M059J (cell line): Measurements from ENCODE around the genes OR10G6, OR8G1 and OR8B3.

DNA sequence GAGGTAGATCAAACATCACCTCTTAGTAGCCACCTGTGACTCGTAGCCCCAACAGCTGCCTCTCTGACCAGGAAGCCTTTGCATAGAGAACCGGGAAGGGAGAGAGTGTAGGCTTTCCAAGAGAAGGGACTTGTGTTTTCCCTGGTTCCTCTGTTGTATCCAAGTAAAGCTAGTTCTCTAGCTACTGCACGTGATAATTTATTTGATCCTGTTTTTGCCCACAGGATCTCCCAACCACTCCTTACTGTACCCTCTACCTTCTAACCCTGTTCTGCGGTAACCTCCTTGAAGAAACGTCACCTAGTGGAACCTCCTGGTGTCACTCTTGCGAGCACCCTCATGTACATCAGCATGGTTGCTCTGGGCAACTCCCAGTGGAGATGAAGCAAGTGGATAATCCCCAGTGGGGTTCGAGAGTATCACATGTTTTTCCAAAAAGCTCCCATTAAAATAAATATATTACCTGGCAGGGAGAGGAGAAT, 108.8 kb upstream of the CLMP start:
- RAMPAGE, long total RNA: no peak

DNA sequence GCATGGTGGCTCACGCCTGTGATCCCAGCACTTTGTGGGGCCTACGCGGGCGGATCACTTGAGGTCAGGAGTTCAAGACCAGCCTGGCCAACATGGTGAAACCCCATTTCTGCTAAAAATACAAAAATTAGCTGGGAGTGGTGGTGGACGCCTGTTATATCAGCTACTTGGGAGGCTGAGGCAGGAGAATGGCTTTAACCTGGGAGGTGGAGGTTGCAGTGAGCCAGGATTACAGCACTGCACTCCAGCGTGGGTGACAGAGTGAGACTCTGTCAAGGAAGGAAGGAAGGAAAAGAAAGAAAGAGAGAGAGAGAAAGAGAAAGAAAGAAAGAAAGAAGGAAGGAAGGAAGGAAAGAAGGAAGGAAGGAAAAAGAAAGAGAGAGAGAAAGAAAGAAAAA, 35.9 kb downstream of the GRAMD1B start:
- RAMPAGE, long total RNA: no peak

GRCh38 chr11:123472271-123473004, 42.4 kb downstream of the GRAMD1B start:
- RAMPAGE, long total RNA: no peak

- RAMPAGE, long total RNA: no peak
Observed at GRCh38 chr11:123544456-123545190, 109.8 kb downstream of the SCN3B start.

- RAMPAGE, long total RNA: no peak
Observed at GRCh38 chr11:123576865-123577902, 77.2 kb downstream of the SCN3B start.

- RAMPAGE, long total RNA: no peak
Observed at GRCh38 chr11:123590190-123591302, 63.9 kb downstream of the SCN3B start.

DNA sequence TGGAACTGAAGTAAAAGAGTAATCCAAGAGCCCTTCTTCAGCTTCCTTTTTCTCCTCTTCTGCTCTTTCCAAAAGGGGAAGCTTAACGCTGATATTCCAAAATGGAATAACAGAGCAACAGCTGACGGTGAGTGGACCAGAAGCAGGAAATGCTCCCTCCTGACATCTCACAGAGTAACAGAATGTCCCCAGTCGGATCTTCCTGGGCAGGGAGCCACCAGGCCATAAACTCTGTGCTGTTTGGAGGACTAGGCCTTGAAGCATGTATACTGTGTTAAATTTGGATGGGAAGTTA, 920 bp upstream of the SCN3B start:
- RAMPAGE, long total RNA: no peak

DNA sequence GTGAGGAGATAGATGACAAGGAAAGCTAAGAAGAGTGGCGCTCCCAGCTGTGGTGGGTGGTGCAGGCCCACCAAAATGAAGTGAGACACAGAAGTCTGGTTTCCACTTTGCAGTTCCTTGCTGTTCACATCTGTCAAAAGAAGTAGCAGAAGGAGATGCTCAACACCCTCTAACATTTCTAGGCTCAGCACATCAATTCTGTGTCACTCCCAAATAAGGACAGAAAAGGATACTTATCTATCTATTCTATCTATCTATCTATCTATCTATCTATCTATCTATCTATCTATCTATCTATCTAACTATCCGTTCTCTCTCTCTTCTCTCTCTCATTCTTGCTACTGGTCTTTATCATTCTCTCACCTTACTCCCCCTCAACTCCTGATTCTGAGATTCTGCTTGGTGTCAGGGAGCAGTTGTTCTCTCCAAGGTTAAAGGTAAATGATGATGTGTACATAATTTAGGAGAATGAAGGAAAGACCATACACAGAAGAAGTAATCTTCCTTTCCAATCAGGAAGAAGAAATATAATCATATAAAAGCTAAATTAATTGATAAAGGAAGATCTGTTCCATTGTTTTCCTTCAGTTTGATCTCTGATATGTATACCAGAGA, at the start of gene OR10G6:
Gene OR10G6 (minus strand): TSS at position 176 of the 615 bp plus-strand sequence.
- RAMPAGE, long total RNA: no peak

GRCh38 chr11:124075615-124076836, 34.9 kb upstream of the OR10G7 start:
- RAMPAGE, long total RNA: no peak

- RAMPAGE, long total RNA: no peak
Observed at GRCh38 chr11:124240772-124240978, 220 bp upstream of the OR8G1 start.

- RAMPAGE, long total RNA: no peak
Observed at GRCh38 chr11:124240979-124241387, at the start of gene OR8G1. TSS of gene OR8G1 (plus strand) at chr11:124241095.

DNA sequence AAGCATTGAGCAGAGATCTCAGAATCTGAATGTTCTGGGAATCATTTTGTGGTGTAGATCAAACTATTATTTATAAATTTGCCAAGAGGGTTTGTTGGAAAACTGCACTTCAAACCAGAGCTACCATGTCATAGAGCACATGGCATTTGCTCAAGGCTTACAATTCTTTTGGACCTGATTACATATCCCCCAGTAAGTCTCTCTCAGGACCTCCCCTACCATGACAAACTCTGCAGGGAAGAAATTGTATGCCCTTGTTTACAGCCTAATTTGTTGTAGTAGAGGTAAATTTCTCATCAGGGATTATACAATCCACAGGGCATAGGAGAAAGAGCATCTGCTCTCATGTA, at the start of gene OR8B3:
Gene OR8B3 (minus strand): TSS at position 198 of the 350 bp plus-strand sequence.
- RAMPAGE, long total RNA: no peak

DNA sequence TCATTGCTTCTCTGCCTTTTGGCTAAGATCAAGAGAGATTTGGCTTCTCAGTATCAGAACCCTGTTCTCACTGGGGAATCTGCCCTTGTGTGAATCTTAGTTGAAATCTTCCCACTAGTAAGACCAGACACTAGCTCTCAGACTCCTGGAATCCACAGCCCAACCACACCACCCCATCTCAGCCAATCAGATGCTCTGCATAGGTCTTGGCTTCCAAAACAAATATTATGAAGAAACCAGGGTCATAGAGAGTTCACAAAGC, 5.5 kb downstream of the OR8B12 start:
- RAMPAGE, long total RNA: no peak

- RAMPAGE, long total RNA: no peak
Observed at GRCh38 chr11:124625575-124625960, 2.9 kb downstream of the TBRG1 start.

DNA sequence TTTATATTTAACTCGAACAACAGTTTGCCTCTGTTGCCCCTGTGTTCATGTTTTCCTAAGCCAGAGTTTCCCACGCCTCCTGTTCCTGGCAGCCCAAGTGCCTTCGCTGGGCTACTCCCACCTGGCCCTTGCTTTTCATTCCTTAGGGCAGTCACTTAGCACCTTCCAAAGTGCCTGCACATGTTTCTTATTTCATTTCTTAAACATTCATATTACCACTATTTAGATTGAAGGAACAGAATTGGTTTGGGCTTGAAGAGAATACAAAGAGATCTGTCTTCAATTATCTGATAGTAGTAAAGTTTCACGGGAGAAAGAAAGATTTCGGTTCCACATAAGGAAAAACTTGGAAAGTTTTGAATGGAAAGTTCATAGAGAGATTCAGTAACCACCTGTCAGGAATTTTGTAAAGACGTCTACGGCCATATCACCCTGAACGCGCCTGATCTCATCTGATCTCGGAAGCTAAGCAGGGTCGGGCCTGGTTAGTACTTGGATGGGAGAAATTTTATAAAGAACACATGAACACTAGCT, 13.4 kb downstream of the TBRG1 start:
- RAMPAGE, long total RNA: no peak

DNA sequence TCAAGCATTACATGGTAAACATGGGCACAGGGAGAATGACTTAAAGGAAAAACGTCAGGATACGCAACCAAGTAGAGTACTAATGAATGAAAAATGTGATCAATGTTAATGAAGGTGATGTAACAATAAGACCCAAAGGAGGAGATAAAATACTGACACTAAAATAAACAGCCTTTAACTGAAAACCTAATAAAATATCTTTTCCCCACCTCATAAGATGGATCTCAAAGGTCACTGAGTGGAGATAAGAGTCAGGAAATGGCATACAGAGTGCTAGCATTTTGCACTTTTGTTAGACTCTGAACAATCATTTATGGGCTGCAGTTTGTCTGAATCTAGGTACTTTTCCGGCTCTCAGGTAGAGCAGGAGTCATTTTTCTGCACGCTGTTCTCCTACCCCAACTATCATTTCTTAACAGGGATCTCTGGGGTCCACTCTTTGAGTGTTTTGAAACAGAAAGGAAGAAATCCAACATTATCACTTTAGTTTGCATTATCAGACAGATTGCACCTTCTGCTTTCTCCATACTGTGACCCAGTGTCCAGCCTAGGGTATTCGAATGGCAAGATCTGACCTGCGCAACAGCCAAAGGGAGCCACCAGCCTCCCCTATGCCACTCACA, 988 bp downstream of the SIAE start:
- RAMPAGE, long total RNA: no peak

- RAMPAGE, long total RNA: no peak
Observed at GRCh38 chr11:124761879-124762123, 289 bp downstream of the ESAM start.

GRCh38 chr11:124792276-124792763, 7.9 kb downstream of the MSANTD2 start:
- RAMPAGE, long total RNA: no peak

- RAMPAGE, long total RNA: no peak
Observed at GRCh38 chr11:124920846-124921597, 14.8 kb downstream of the HEPACAM start.

GRCh38 chr11:125256517-125257042, 92.0 kb downstream of the PKNOX2 start:
- RAMPAGE, long total RNA: no peak